Endometrial microvascular endothelial cells (primary cell): ENCODE measurements around a stretch of chr1.

GRCh38 chr1:225811602-225812563 lies 2.0 kb downstream of the EPHX1 start:
- RAMPAGE, long total RNA, result no peak

DNA sequence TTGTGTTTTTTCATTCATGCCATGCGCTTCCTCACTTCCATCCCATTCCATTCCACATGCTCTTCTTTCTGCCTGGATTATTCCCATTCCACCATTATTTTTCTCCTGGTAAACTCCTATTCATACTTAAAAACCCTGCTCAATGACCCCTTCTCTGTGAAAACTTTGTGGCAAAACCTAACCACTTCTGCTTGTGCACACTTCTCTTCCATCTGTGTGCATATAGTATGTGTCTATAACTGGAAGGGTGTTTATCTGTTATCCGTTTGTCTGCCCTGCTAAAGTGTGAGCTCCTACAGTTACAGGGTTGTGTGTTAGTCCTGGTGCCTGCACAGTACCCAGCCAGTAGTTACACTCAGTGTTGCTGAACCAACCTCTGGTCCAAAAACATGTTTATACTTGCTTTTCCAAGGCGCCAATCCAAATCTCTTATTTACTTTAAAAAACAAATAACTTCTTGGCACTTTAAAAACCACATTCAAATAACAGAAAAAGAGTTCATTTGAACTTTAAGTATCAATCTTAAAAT lies 10.7 kb downstream of the EPHX1 start:
- RAMPAGE, long total RNA, result no peak

DNA sequence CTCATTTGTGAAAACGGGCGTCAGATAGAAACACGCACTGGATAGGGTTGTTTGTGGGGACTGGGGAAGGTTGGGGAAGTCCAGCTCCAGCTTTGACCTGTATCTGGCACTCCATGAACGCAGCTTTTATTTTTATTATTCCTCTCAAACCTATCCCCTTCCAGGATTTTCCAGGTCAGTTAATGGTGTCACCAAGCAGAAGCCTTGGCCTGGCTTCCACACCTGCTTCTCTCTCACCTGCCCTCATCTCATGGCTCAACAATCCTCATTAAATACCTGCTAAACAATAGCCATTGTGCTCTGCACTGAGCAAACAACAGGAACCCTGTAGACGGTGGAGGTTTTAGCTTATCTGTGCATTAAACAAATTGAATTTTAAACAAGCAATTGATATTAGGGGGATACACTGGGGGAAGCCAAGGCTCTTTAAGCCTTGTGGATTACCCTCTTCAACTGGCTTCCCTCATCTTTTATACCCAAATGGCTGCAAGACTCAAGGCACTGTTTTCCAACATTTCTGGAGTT lies 15.3 kb downstream of the PYCR2 start:
- RAMPAGE, long total RNA, result no peak

GRCh38 chr1:226001863-226002685 lies 2.9 kb upstream of the SDE2 start:
- RAMPAGE, long total RNA, result no peak

GRCh38 chr1:226111321-226112115 lies 49.0 kb downstream of the H3-3A start:
- RAMPAGE, long total RNA, result no peak

DNA sequence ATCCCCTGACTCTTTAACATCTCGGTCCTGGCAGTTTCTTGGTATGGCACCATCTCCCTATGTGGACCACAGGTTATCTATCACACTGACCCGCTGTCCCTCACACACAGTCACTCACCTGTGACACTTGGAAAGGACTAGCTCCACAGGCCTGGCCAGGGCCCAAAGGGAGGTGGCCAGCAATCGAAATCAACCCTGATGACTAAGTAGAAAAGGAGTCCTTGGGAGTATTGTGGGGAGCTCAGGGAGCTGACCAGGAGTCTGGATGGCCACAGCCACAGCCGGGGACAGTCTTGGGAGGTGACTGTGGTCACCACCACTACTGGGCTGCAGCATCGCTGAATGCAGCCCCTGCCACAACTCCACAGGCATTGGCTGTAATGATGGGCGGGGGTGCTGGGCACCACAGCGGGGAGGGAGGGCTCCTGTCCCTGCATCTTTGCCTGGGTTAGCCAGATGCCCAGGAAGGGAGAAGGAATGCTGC lies 61.1 kb downstream of the H3-3A start:
- RAMPAGE, long total RNA, result no peak

DNA sequence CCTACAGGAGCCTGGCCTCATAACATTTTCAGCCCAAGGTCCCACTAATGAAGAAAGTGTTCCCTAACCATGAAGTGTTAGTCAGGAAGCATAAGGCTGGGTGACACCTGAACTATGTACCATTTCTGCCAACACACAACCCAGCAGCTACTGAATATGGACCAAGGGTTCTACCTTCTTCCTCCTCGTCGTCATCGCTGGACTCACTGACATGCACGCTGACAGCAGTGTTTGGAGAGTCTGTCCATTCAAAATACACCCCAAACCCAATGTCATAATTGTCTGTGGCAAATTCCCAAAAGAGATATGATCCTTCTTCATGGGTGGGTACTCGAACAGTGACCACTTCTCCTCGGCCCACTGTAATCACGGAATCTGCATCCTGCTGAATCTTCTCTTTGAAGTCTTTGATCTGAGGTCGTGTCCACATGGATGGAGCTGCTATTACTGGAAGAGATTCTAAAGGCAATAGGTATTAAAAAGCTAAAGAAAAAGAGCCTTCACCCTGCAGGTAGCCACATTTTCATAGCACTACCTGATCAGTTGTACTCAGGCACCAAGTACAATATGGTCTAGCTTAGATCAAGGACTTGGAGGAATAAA lies 34.3 kb downstream of the ACBD3 start:
- RAMPAGE, long total RNA, result no peak

GRCh38 chr1:226154423-226155087 lies 32.0 kb downstream of the ACBD3 start:
- RAMPAGE, long total RNA, result no peak

DNA sequence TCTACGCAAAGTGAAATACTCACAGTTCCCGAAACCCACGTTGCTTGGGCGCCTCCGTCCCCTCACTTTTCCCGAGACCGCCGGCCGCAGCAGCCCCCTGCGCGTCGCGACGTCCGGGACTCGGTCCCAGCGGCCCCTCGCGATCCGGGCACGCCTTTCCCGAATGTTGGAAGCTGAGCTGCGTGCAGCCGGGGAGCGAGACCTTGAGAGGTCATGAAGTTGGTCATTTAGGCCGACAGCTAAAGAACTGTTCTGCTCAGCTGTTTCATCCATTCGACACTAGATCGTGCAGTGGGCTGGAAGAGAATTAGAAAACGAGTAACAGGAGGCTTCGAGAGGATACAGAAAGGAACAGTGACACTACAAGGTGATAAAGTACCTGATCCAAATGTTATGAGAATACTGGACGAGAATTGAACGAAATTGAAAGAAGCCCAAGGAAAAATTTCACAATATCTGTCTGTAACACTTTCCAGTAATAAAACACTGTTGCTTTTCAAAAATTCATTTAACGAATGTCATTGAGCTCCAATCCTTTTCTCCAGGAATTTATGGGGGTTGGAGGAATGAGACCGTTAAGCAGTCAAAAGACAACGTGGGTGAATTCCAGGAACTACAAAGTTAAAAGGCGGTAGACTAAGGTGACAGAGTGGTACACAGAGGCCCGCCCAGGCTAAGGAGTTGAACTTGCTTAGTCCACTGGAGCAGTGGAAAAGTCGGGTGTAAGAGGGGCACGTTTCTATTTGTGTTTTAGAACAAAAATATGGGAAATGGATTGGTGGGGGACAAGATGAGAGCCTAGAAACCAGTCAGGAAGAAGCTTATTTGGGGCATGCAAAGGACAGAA lies 862 bp upstream of the LIN9 start:
- RAMPAGE, long total RNA, result no peak

DNA sequence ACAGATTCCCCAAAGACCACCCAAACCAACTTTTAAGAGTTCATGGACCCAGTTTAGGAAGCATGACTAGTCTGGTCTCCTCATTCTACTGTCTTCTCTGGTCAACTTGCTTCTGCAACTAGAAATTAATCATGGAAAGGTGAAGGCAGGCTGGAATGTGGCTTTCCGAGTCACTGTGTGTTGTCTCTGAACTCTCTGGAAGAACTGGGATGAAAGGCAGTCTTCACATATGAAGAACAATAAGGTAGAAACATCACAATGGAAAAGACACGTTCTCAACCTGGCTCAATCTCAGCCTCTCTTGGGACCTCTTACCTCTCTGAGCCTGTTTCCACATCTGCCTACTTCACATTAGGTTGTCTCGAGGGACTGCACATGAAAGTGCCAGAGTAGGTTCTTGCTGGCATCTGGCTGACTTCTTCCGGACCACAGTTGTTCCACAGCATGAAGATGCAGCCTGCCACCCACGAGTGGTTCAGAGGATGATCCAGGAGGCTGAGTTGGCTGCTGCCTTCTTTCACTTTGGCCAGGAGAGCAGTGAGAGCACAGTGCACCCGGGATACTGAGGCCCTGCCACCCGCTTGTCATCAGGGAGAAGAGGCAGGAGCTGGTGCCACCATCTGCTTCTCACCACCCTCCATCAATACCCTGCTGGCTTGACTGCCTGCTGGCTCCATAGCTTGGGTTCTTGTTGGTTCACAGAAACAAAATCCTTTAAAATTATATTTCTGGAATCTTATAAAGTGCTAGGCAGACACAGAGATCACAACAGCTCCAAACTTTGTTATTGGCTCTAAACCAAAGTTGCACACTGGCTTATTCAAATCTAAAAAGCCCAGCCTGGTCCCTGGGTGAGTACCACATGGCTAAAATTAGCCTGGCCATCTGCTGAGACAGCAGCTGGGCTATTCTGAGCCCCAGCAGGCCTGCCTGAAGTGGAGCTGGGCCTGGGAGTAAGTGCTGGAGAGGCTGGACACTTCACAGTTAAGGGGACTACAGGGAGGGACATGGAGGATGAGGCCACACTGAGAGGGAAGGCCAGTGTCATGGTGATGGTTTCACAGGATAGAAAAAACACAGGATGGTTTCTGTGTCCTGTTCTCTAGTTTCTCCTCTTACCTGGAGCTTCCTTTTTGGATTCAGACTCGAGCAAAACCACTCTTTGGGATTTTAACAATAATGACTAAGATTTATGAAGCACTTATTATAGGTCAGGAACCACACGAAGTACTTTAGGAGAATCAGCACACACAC lies 46.9 kb upstream of the LIN9 start:
- RAMPAGE, long total RNA, result no peak

GRCh38 chr1:226400474-226401092 lies 7.3 kb downstream of the PARP1 start:
- RAMPAGE, long total RNA, result no peak

GRCh38 chr1:226402189-226402590 lies 5.7 kb downstream of the PARP1 start:
- RAMPAGE, long total RNA, result no peak

DNA sequence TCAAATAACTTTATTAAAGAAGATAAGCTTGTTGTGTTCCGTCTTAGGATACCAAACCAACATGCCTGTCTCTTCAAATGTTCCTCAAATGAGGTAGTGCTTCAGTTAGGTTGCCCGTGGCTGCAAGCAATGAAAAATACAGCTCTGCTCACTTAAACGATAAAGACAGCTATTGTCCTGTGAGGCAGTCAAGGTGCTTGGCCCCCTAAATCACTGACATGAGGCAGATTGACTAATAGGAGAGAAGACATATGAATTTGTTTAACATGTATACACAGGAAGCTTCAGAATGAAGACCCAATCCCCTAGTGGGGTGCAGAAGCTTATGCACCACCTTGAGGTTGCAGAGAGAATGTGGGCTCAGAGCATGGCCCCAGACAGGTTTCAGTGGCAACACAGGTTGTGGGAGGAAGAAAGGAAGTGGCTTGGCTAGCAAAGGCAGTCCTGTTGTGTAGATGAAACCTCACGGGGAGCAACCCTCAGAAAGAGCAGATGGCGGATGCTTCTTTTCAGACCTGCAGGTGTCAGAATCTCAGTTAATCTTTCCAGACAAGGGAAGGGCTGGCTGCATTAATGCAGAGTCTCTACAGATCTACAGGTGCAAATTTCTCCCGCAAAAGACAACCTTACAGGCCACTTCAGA lies 37.0 kb upstream of the PARP1 start:
- RAMPAGE, long total RNA, result no peak

DNA sequence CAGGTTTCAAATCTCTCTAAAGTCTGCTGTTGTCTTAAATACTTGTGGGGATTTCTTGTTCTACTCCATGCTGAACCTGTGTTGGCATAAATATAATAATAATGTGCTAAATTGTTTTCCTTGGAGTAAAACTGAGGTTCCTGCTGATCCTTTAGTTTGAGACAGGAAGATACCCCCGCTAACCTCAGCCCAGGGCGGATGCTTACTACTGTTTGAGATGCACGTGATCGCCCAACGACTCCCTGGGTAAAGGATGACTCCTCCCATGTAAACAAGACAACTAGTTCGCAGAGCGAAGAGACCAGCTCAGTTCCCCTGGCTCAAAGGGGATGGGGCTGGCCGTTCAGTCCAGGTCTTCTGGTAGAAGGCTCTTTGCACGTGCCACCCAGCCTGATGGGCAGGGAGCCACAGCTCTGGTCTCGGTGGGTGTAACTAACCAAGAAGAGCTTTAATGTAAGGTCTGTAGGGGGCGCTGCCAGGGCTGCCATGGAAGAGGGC lies 49.3 kb upstream of the PARP1 start:
- RAMPAGE, long total RNA, result no peak

- RAMPAGE, long total RNA, result no peak
These were observed 21.8 kb upstream of the STUM start for GRCh38 chr1:226526676-226527201.

DNA sequence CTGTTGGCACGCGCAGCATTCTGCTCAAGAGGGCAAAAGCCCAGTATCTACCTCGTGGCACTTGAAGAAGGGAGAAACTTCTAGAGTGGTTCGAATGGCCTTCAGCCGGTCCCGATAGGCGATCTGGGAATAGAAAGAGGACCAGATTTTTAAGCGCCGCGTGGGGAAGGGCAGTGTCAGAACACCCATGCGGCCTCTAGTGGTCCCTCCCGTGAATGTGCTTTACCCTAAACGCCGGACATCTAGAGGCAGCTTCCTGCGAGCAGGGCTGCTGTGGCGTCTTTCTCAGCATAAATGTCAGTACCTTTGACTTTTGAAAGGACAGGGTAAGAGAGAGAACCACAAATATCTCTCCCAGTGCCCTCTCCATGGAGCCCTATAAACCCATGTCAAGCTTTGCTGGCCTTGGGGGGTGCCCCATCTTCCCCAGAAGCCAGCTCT lies 89.1 kb downstream of the STUM start:
- RAMPAGE, long total RNA, result no peak

DNA sequence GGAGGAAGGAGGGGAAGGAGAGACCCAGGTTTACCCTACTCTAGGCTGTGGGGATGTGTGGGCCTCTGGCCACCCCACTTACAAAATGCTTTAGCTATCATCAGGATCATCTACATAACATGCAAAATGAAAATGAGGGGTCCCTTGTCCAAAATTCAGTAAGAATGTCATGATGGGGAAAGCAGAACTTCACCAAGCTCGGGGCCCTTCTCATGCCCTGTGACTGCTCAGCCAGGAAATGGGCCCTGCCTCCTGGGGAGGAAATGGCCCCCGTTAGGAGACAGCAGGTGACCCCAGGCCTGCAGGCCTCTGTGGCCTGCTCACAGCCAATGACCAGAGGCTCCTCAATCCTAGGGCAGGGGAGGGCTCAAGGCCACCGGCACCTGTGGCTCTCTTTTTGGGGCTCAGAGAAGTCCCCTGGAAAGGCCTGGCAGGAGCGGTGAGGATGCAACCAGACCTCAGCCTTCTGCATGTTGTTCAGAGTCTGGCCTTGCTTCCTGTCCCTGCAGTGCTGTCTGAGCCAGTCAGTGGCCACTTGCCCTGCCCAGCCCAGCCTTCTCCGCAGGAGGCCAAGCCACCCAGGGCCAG lies 83.9 kb downstream of the ITPKB start:
- RAMPAGE, long total RNA, result no peak

DNA sequence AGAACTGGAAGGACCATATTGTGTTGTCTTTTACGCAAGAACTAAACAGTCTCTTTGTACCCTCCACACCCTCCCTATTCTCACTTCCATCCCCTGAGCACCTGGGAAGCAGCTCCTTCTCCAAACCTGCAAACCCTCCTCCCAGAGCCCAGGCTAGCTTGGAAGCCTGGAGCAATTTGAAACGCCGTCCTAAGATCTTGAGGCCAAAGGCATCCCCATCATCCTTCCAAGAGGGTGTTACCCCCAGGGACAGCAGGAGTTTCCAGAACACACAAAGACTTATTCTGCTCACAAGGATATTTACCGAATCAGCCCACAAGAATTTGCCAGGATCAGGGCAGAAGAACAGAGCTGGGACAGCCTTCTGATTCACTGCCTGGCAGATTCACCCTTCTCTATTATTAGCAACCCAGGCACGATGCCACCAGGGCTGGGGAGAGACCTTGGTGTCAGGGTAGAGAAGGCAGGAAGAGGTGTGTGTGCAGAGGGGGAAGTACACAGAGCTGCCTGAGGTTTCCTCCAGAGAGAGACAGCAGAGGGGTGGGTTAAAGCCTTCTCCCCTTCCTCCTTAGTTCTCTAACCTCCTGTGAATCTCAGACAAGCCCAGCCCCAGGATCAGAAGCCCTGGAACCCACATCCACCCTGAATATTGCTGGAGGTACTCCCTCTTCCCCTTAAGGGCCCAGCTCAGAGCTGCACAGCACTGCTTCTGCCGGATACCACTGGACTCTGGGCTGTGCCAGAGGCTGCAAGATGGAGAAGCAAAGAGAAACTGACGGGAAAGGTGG lies 62.0 kb downstream of the ITPKB start:
- RAMPAGE, long total RNA, result no peak

DNA sequence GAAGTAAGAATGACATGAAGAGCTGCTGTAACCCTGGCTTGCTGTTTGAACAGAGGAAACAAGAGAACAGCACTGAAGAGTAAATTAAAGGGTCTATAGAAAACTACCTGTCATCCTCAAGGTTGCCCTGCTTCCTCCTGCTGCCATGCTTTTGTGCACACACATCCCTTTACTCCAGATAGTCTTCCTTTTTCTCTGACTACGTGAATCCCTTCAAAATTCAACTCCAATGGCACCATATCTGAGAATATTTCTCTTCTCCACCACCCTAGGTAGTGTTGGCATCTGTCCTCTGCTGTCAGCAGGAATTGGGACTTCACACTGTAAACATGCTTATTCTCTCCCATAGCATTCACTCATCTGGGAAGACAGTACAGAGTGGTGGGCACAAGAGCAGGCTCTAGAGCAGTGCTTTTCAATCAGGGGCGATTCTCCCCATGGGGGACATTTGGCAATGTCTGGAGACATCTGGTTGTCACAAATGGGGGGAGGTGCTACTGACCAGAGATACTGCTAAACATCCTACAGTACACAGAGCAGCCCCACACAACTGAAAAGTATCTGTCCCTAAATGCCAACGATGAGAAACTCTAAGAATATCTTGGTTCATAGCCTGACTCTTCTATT lies 24.5 kb downstream of the ITPKB start:
- RAMPAGE, long total RNA, result no peak

- RAMPAGE, long total RNA, result no peak
These were observed 60.9 kb upstream of the ITPKB start for GRCh38 chr1:226799706-226800604.